Hair follicle dermal papilla cell (primary cell): Measurements from ENCODE around the genes GCM2 and EDN1.

DNA sequence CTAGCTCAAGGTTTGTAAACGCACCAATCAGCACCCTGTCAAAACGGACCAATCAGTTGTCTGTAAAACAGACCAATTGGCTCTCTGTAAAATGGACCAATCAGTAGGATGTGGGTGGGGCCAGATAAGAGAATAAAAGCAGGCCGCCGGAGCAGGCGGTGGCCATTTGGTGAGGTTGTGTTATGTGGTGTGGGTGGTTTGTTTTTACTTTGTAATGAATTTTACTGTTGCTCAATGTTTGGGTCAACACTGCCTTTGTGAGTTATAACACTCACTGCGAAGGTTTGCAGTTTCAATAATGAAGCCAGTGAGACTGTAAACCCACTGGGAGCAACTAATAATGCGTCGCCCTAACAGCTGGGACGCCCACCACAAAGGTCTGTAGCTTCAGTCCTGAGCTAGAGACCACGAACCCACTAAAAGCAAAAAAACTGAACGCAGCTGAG is 33.6 kb downstream of the C6orf52 start:
- CAGE, long polyA plus RNA = no peak

GRCh38 chr6:10881866-10882194 is at the start of gene GCM2:
Gene GCM2 (minus strand): TSS chr6:10882041.
- CAGE, long polyA plus RNA = no peak

GRCh38 chr6:11093970-11095127 is 715 bp downstream of the SMIM13 start:
- CAGE, long polyA plus RNA = no peak

GRCh38 chr6:11196211-11197343 is 35.9 kb downstream of the NEDD9 start:
- CAGE, long polyA plus RNA = no peak

DNA sequence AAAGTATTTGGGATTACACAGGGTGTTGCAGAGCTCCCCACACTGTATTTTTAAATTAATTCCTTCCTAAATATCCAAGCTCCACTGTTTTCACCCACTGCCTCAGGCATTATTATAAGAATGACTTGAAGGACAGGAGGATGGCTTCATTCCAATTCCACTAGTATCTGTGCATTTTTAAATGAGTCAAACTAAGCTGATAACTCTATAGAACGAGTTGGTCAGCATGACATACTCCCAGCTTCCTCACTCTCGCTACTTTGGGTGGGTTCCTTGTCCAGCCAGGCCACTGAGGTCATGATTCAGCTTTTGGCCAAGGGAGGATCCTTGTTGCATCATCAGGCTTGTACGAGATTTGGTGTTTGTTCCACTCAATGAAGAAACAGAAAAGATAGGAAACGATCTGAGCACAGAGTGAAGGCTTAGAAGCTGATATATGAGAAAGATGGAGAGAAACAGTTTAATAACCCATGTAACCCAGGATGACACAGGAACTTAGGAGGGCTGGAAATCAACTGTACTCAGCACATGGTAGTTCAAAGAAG is 19.8 kb downstream of the NEDD9 start:
- CAGE, long polyA plus RNA = no peak

DNA sequence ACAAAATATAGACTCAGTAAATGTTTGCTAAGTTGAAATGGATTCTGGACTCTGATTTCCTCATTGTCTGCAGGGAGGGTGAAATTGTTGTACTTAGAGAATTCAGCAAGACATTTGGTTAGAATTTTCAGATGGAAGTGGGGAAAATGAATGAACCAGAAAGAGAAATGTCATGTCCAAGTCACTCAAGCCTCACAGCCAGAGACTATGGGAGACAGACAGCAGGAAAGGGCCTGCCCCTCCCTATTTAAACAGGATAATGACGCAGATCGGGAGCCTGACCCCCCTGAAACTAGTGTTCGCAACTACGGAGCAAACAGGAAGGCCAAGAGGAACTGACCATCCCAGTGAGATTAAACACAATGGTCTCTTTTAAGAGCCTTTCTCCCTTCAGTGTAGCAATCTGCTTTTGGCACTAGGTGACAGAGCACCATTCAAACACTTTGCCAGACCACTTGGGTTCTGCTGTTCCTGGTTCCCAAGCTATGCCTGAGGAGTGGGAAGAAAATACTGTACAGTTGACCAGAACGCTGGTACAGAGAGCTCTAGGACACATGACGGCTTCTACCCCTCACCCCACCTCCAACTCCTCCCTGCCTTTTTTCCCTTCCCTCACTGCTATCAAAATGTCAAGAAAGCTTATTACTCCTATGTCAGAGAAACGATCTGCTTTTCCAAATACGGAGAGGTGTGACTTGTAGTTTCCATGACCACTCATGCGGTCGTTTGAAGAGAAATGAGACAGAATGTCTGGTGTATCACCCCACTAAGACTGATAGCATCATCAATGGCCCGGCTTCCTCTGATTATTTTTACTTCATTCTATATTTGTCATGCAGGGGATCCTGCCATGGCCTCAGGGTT is 13.6 kb downstream of the NEDD9 start:
- CAGE, long polyA plus RNA = no peak

GRCh38 chr6:11230443-11231355 is 1.8 kb downstream of the NEDD9 start:
- CAGE, long polyA plus RNA = no peak

GRCh38 chr6:11411831-11412216 is 125.7 kb upstream of the TMEM170B start:
- CAGE, long polyA plus RNA = no peak

DNA sequence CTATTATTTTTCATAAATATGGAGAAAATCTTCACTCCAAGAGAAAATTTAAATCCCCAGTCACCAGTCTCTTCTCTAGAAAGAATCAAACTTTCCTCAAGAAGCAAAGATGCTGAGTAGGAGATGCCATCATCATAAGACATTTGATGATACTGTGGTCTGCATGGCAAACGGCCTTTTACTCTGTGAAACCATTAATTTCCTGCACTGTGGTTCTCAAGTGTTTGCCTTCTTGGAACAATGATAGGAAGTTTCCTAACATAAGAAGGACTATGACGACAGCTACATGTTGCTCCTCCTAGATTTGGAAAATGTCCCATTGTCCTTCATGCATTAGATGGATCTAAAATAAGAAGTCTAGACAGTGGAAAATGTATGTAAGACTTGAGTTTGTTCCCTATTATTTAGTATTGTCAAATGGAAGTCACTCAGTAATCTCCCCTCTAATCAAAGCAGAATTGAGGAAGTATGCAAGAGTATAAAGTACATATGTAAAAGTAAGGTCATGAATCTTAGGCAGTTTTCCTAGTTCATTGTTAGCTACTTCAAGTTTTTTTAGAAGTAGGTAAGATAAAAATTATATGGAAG is 98.5 kb upstream of the TMEM170B start:
- CAGE, long polyA plus RNA = no peak

GRCh38 chr6:11805711-11805972 is 27.0 kb upstream of the ADTRP start:
- CAGE, long polyA plus RNA = no peak

GRCh38 chr6:11851535-11851807 is 72.9 kb upstream of the ADTRP start:
- CAGE, long polyA plus RNA = no peak

DNA sequence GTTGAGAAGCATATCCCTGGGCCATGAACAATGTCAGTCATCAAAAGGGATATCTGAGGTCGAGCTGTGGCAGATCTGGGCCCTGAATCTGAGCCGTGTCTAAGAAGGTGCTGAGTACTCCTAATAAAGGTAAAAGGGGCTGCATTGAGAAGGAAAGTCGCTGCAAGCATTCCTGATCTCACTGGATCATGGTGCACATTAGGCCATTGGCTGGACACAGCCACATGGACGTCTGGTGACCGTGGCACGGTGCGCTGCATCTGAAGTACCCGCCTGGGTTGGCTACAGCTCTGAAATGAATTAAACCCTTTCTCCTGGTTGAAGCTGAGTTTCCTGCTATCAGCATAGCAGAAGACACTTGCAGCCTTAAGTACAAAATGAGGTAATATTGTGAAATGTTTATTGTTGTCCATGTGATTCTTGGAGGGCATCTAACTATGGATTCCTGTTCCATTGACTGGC is 89.7 kb upstream of the ADTRP start:
- CAGE, long polyA plus RNA = no peak

- CAGE, long polyA plus RNA = no peak
Observed at GRCh38 chr6:11943946-11944699, 68.0 kb upstream of the HIVEP1 start.

- CAGE, long polyA plus RNA = no peak
Observed at GRCh38 chr6:12013370-12013550, 1.1 kb downstream of the HIVEP1 start.

- CAGE, long polyA plus RNA = no peak
Observed at GRCh38 chr6:12130571-12131171, 118.6 kb downstream of the HIVEP1 start.

DNA sequence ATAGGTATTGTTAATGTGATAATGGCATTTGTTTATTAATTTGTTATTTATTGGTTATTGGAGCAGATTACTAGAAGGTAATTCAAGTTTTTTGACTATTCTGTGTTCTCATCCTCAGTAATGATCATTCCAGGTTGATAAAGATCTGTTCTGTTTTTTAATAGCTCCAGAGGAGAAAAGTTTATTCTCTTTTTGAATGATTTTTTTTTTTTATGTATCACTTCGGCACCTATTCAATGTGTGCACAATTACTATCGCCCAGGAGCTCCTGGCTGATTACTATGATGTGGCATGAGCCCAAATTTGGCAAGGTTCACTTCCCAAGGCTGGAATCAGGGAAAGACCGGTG is 134.4 kb downstream of the HIVEP1 start:
- CAGE, long polyA plus RNA = no peak

GRCh38 chr6:12289785-12290913 is at the start of gene EDN1:
Gene EDN1 (plus strand): TSS chr6:12290361.
- CAGE, long polyA plus RNA = no peak

GRCh38 chr6:12327198-12327775 is 37.1 kb downstream of the EDN1 start:
- CAGE, long polyA plus RNA = no peak

GRCh38 chr6:12572995-12573762 is 143.4 kb upstream of the PHACTR1 start:
- CAGE, long polyA plus RNA = no peak

DNA sequence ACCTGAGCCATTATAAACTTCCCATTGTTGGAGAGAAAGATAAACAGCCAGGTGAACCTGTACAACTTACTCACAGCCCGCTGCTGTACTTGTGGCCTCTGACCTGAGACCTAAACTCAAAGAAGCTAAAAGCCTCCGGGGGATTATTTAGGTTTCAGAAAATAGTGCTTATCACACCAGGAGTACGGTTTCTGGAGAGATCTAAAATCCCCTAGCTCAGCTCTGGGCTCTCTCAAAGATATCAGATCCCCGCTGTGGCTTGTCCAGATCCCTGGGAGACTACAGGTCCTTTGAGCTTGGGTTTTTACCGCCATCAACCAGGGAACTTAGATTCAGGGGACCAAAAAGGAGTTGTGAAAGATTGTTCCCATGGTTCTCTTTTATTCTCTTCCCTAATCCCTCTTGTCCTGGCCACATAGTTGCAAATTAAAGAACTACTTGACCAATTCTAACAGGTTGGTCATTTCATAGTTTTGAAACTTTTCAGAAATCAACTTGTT is 53.8 kb downstream of the TBC1D7 start:
- CAGE, long polyA plus RNA = no peak